Karpas-422 (cell line): Measurements from ENCODE around the genes KLHL5, WDR19 and RHOH.

DNA sequence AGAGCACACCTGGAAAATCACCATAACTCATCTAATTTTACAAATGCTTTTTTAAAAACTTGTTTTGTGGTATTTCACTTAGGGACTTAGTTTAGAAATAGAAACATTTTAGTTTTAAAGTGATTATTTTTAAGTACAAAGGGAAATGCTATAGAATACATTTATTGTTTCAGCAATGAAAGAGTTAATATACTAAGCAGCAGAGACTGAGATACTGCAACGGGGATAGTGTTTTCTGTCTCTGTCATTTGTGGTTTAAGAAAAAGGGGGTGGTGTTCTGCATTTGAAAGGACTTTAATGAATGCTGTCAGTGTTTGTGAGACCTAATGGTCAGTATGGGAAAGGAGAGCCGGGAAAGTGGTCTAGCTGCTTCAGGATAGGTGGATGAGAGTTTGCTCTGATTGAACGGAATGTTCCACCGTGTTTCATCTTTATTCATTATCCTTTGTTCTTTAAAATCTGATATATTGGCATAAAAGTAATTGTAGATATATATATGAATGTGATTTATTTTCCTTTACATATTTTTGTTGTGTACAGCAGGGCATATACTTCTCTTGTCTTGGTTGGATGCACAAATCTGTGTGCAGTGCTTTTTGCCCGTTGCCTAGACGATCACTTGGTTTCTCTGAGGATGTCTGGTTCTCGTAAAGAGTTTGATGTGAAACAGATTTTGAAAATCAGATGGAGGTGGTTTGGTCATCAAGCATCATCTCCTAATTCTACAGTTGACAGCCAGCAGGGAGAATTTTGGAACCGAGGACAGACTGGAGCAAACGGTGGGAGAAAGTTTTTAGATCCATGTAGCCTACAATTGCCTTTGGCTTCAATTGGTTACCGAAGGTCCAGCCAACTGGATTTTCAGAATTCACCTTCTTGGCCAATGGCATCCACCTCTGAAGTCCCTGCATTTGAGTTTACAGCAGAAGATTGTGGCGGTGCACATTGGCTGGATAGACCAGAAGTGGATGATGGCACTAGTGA lies at the start of gene KLHL5:
TSS of gene KLHL5 (plus strand) at position 214 of the 984 bp plus-strand sequence.
- PRO-cap, result no peak
- RAMPAGE, long total RNA, result no peak

DNA sequence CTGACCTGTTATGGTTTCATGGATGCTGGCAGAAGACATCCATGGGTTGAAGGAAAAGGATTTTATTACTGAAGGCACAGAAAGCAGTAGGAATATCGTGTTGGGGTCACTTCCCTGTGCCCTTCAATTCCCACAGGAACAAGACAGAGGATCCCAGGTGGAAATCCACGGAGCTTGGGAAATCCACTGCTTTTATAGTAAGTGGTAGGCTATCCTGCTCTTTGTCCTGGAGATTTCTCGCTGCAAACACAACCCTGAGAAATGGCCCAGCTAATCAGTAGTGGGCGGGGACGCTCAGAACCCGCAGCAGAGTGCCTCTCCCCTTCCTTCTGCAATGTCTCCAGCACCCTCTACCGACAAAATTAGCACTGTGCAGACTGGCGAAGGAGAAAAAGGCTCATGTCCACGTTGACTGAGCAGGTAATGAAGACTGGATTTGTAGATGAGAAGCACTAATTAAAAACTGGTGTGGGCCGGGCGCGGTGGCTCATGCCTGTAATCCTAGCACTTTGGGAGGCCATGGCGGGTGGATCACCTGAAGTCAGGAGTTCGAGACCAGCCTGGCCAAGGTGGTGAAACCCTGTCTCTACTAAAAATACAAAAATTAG lies 47.1 kb upstream of the WDR19 start:
- PRO-cap, result no peak
- RAMPAGE, long total RNA, result no peak

- PRO-cap, result bidirectional peak, plus-strand start at chr4:39182496, minus-strand start at chr4:39182204; unidirectional peak, plus-strand start at chr4:39182529; unidirectional peak, plus-strand start at chr4:39182658
- RAMPAGE, long total RNA, result start-site peak on the plus strand at chr4:39182461-39182590, 110 and 65 reads in 2 replicates
Observed at GRCh38 chr4:39181872-39182857, at the start of gene WDR19. Gene WDR19 (plus strand): TSS chr4:39182529.

GRCh38 chr4:39306418-39306731 lies 59.8 kb downstream of the RFC1 start:
- PRO-cap, result no peak
- RAMPAGE, long total RNA, result no peak

- PRO-cap, result no peak
- RAMPAGE, long total RNA, result no peak
Observed at GRCh38 chr4:39451286-39452015, 7.3 kb downstream of the RPL9 start.

GRCh38 chr4:39485243-39485610 lies 26.4 kb downstream of the LIAS start:
- PRO-cap, result no peak
- RAMPAGE, long total RNA, result no peak

- PRO-cap, result no peak
- RAMPAGE, long total RNA, result no peak
Observed at GRCh38 chr4:39538882-39539567, 11.8 kb upstream of the UGDH start.

DNA sequence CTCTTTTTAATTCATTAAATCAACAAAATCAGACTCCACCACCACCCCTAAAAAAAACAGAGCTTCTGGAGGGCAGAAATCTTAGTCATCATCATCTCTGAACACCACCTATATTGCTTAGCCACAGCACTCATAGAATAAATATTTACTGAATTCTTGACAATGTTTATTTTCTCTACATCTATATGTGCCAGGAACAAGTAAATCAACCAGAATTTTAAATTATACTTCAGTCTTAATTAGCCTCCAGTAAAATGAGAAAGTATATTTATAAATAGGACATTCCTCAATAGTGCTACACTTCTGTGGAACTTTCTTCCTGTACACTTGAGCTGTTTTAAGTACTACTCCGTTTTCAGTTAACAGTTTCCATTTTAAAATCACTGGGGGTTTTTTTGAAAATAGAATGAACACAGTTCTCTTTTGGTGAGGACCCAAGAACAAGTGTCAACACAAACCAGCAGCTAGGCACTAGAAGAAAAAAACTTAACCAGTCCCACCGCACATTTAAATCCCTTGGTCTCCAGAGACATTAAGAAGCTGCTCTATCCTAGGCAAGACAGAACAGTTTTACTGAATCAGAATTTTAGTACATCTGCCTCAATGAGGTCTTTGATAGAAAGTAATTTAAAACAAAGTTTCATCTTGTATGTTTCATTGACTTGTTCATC lies 25.5 kb downstream of the SMIM14 start:
- PRO-cap, result no peak
- RAMPAGE, long total RNA, result no peak

DNA sequence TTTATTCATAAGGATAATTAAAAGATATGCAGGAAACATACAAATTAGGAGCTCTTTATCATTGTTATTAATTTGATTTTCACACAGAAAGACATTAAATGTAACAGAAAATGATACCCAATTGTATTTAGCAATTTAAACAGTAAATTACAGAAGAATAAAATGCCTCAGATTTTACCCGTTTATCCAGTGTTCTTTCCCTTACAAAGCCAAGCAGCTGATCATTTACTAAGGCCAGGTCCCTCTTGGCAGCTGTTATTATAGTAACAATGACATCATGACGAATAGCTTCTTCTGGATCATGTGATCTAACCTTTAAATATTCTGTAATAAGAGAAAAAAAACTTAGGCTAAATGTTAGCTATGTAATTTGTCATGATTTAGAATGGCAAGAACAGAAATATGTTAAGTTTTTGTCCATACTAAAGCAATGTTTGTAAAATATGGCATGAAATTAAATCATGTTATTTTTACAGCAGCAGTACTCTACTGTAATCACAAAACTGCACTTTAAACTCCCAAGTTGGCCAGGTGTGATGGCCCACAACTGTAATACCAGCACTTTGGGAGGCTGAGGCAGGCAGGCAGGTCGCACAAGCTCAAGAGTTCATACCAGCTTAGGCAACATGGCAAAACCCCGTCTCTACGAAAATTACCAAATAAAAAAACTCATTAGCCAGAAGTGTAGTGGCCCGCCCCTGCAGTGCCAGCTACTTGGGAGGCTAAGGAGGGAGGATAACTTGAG lies 69.3 kb downstream of the PDS5A start:
- PRO-cap, result no peak
- RAMPAGE, long total RNA, result no peak

- PRO-cap, result no peak
- RAMPAGE, long total RNA, result no peak
Observed at GRCh38 chr4:39976787-39977795, 620 bp downstream of the PDS5A start.

DNA sequence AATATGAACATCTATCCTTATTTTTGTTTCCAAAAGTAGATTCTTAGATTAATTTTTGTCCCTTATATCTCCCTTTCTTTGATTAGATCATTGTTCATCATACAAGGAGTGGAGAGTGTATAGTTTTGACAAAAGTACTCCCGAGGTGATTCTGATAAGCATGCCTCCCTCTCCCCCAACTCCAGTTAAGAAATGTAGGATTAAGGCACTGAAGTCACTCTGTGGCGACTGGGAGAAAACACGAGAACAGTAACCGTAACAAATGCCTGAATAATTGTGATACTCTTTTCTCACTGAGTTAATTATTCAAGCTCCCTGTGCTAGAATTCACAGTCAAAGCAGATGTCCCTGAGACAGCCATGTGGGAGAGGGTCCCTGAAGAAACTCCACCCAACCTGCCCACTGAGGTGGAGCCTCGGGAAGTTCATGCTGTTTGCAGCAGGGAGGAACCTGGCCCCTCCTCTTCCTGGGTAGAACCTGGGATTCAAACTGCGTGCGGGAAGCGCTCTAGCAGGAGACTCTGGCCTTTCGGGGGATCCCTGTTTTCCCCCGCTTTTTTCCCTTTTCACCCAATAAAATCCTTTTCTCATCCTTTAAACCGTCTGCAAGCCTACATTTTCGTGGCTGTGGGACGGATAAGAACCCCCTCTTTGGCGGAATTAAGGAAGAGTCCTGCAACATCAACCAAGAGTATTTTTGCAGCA lies 20.3 kb upstream of the RHOH start:
- PRO-cap, result no peak
- RAMPAGE, long total RNA, result no peak

GRCh38 chr4:40185687-40186577 lies 10.9 kb upstream of the RHOH start:
- PRO-cap, result unidirectional peak, minus-strand start at chr4:40185911
- RAMPAGE, long total RNA, result no peak

- PRO-cap, result unidirectional peak, plus-strand start at chr4:40191614
- RAMPAGE, long total RNA, result no peak
Observed at GRCh38 chr4:40191441-40192005, 5.3 kb upstream of the RHOH start.

DNA sequence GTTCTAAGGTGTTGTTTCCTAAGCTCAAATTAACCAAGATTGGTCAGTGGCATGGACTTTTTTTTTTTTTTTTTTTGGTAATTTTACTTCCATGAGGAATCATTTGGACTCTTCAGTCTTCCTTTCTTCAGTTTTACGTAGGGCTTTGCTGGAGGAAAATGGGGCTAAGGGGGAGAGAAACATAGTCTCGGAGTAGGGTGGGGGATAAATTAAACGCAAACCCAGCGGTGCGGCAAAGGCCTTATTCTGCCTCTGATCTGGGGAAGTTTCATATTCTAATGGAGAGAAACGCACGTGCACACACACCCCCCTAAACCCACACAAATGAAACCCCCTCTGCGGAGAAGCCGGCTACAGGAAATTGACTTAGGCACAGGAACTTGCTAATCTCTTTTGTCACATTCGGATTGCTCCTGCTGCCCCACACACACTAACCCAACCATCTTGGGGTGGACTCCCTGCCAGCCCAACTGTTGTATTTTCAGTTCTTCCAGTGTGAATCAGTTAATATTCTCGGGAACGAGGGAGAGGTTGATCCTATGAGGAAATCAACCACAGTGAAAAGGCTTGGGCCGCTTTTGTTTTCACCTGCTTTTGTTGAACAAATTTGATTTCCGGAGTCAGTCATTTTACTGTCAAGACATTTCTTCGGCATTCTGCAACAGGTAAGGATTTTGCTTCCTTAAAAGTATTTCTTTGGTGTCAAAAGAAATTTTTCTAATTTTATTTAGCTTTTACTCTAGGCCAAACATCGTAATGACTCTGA lies at the start of gene RHOH:
TSS of gene RHOH (plus strand) at position 396 of the 766 bp plus-strand sequence.
- PRO-cap, result unidirectional peak, plus-strand start at position 271 of the sequence; bidirectional peak, plus-strand start at position 396 of the sequence, minus-strand start at position 326 of the sequence
- RAMPAGE, long total RNA, result no peak

DNA sequence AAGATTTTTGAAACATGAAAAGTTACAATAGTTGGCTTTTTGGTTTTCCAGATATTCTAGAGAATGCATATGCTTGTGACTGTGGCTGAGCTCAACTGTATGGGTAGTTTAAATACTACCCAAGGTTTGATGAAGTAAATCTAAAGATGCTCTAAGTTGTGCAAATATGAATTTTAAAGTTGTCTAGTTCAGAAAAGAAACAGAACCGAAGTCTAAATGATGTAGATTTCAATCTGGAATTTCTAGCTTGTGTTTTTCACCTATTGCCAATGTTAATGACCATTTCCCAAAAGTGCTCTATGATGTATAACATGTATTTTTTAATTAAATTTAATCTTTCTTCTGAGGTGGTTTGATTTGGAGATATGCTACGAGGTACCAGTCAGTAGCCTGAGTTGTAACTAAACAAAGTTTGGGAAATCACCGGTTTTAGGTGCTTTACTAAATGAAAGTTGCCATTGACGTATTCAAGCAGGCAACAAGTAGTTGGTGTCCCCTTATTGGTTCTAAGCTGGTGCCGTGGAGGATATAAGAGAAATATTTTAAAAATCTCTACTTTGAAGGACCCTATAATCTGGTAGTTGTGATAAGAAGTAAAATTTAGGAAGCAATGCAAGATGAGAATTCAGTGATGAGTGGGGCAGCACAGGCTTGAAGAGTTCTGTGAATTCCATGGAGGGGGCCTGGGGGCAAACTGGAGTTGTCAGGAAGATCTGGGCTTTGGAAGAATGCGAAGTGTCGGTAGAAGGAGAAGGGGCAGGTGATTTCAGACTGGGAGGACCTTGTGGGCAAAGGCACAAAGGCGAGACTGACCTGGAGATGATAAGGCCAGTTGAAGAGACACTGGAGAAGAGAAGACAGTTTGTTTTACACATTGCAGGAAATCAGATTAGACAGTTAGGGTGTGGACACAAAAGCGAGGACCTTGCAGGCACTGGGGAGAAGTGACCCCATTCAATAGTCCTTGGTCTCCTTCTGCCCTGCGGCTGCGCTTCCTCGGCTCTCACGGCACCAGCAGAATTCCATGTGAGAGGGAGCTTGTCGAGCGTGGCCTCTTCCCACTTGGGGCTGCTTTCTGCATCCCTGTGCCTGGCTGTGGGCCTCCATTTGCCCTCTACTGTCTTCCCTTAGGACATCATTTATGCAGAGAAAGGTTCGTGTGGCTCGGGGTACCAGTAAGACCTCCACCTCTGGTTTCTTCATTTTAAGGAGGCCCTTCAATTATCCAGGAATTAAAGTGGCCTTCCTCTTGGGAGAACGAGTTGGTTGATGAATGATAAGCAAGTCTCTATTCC lies 1.1 kb downstream of the RHOH start:
- PRO-cap, result no peak
- RAMPAGE, long total RNA, result no peak

GRCh38 chr4:40200939-40201239 lies 4.1 kb downstream of the RHOH start:
- PRO-cap, result bidirectional peak, plus-strand start at chr4:40201335, minus-strand start at chr4:40201030
- RAMPAGE, long total RNA, result no peak

DNA sequence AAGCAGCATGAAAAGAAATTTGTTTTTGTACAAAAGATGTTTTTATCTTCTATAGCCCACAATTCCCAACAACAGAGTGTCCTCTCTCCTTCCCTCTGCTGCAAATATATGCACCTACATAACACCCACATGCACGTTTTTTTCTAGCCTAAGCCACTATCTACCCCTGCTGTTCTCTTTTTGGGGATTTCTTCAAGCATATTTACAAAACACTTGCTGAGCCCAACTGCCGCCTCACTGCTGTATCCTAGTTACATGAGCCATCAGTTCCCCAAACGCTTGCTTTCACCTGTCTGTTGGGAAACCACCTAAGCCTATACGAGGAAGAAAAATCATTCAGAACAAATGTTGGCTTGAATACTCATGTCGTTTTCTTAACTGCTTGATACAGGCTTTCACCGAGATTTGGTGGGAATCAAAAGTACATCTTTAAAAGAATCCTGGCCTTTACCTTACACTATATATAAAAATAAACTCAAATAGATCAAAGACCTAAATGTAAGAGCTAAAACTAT lies 127.3 kb downstream of the CHRNA9 start:
- PRO-cap, result no peak
- RAMPAGE, long total RNA, result no peak

DNA sequence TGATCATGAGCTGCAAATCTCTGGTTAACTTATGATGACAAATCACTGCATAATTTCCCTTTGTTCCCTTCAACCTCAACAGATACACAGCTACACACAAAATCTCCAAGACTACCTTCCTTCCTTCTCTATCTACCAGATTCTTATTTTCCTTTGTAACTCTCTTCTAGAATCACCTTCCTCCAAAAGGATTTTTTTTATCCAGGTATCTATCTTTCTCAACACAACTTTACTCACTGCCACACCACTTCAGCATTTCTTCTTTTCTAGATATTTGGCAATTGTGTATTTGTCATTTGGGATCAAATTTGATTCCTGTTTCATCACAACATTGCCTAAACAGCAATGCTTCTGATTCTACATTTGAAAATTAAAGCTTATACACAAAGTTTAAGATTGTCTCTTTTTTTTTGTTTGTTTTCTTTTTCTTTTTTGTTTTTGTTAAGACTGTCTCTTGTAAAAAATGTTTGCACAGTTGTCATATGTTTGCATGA lies 145.0 kb downstream of the RBM47 start:
- PRO-cap, result no peak
- RAMPAGE, long total RNA, result no peak

DNA sequence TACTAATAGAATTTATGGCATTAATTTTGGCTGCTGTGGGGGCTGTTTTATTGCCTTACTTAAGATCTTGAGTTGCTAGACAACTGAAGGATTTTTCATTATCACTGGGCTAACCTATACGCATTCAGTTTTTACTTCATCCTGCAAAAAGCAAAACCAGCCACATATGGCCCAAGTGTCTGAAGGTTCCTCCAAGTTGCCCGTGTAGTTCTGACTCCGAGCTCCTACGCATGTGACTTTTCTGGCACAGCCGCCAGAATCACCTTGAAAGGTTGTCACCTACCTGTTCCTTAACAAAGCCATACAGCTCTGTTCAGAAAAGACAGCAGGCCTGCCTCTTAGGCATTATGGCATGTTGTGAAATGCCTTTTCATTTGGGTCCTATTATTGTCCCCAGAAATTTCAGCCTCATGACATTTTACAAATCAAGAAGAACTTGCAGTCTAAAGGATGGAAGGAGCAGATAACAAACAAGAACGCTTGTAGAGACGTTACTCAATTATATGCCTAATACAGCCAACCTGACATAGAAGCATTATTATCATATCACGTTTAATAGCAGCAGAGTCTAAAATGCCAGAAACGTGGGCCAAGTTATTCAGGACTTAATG lies 118.6 kb downstream of the RBM47 start:
- PRO-cap, result no peak
- RAMPAGE, long total RNA, result no peak

GRCh38 chr4:40524543-40525274 lies 105.0 kb downstream of the RBM47 start:
- PRO-cap, result no peak
- RAMPAGE, long total RNA, result no peak